Osteoblast (primary cell): ENCODE results near the gene ZBTB24.

DNA sequence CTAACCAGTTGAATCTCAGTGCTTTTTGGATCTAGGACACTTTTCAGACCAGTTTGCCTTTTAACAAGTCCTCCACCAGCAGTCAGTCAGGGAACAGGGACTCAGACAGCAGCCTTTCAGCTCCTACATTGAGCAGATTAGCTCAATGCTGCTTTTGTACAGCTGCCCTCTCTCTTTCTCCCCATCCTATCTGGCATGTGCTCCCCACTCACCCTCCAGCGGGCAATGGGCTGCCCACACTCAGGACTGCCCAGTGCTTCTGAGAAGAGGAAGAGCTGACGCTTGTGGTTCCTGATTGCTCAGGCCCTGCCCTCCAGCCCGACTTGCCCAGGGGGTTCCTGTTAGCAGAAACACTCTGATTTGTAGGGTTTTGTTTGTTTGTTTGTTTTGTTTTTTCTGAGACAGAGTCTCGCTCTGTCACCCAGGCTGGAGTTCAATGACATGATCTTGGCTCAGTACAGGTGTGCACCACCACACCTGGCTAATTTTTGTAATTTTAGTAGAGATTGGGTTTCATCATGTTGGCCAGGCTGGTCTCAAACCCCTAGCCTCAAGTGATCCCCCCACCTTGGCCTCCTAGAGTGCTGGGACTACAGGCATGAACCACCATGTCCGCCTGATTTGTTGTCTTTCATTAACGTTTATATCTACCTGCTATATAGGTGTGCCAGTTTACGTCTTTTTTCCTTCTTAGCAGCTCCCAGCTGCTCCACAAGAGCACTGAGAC lies 14.7 kb downstream of the ARMC2 start:
- CAGE, long polyA plus RNA = no peak
- RRBS = no CpG with 5 or more reads among the region's 7 CpGs

GRCh38 chr6:108945382-108946358 lies 97.4 kb downstream of the ARMC2 start:
- CAGE, long polyA plus RNA = no peak
- RRBS = 6% methylated on average over 2 of the region's 16 CpGs

DNA sequence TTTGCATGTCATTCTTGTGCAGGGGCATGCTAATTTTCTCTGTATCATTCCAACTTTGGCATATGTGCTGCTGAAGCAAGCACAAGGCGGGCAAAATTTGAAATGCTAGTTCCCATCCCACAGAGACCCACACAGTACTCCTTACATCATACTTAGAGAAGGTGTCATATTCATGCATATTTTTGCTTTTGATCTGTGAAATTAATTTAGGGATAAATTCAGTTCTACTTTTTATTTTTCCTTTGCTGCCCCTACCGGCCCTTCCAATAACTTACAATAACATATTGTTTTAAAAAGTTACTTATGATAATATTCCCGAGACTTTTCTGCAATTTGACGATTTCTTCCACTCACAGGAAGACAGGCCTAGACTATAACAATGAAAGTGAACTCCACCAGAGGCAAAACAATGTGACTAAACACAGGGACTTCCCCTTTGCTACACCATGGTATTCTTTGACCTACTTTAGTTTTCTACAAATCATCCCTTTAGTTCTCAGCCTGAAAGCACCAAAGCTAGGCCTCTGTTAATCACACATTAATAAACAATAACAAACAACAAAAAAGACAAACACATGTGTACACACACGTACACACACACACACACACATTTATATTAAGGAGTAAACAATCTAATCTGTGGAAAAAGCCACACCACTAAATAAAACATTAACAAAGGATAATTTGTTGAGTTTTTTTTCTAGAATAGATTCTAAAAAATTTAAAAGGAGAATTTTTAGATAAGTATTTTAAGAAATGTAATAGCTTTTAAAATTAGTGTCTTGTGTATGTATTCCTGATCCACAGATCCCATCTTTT lies 34.9 kb downstream of the SESN1 start:
- CAGE, long polyA plus RNA = no peak
- RRBS = no CpG with 5 or more reads among the region's 5 CpGs

DNA sequence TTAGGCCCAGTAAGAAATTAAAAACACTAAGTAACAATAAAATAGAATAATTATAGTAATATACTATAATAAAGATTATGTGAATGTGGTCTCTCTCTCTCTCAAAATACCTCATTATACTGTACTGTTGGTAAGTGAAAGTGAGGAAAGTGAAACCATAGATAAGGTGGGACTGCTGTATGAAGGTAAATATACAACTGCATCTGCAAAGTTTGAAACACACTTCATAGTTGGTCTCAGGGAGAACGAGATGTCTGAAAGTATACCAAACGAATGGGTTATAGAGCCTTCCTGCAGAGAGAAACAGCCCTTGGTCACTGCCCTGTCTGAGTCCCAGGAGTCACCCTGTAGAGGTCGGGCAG lies 31.9 kb downstream of the SESN1 start:
- CAGE, long polyA plus RNA = no peak
- RRBS = no CpG with 5 or more reads among the region's 3 CpGs

DNA sequence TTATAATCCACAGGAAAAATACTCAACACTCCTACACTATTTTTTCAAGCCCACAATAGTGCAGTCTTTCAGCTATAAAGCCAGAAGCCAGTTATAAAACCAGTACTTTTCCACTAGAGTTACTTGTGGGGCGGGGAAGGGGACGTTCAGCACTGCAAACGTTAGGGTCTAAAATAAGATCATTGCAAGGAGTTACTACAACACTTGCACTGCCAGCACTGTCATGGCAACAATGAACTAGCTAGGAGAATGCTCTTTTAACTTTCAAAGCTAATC lies 14.7 kb downstream of the SESN1 start:
- CAGE, long polyA plus RNA = no peak
- RRBS = no CpG with 5 or more reads among the region's 3 CpGs

GRCh38 chr6:109165551-109166053 lies 70.3 kb downstream of the CEP57L1 start:
- CAGE, long polyA plus RNA = no peak
- RRBS = no CpG with 5 or more reads among the region's 1 CpG

DNA sequence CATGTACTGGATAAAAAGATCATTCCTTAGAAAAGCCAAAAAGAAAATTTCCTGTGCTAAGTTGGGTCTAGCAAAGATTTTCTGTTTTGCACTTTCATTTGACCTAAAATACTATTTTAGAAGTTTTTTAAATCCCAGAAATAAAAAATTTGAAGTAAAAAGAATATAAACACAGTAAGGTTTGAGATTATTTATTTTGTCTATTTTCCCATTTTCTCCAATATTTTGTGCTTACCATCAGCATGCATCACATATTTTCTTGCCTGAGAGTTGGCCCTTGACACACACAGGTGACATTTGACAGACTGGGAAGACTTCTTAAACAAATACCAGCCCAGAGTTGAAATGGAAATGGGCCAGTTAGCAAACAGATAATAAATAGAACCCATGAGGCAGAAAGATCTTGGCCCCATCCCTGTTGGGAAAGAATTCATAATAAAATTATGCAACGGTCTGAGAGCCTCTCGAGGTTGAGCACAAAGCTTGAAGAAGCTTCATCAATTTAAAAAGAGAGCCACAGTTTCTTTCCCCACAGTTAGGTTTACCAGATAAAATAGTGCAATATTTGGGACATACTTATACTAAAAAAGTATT lies 130.1 kb downstream of the CD164 start:
- CAGE, long polyA plus RNA = no peak
- RRBS = no CpG with 5 or more reads among the region's 2 CpGs

DNA sequence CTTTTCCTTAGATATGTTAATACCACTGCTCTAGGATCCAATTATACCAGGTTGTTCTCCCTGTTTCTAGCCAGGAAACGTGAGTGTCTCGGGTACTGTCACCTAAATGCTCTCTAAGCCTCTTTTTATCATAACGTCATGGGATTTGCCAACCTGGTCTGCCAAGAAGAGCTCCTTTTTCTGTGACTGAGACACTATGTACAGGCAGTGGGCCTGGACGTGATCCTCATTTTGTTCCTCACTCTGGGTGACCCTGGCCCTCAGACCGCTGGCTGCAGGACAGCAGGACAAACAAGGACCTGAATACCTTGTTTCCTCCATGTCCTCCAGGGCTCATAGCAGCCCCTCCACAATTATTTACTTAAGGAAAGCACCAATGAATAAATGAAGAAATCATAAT lies 69.1 kb downstream of the CD164 start:
- CAGE, long polyA plus RNA = no peak
- RRBS = no CpG with 5 or more reads among the region's 5 CpGs

DNA sequence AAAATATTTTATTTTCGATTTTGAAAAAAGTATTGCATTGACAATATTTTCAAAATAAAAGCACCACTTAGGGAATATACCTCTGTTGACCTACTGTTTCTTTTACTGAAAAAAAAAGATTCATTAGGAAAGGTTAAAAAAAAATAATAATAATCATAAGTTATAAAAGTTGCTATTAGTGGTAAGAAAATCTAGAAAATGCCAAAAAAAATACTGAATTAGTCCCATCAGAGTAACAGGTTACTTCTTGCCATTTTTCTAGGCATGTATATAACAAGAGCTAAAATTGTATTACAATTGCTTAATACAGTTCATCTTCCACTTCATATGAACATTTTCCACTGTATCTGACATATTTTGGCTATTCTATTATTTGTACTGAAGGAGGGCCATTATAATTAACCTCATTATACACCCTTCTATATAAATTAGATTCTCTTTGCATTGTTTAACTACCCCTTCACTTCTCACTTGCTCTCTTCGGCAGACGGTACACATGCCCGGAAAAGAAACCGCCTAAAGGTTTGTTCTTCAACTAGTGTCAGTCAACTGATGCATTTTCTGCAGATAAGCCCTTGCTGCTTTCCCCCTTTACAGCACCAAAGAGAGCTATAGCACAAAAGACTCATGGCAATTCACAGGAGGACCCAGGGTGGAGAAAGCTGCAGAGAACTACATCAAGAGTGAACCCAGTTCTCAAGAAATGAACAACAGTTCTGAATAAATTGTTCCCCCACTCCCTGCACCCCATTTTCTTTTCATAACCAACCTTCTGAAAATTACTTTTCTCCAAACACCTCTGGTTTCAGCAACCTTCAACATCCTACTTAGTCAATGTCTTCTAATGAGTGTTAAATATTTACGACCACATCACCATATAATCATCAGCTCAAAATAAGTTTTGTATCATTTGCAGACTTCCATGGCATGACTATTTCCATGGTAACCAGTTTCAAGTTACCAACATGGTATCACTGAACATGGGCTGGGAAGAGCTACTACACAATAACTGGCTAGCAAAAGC lies 9.0 kb downstream of the CD164 start:
- CAGE, long polyA plus RNA = no peak
- RRBS = no CpG with 5 or more reads among the region's 6 CpGs

GRCh38 chr6:109483053-109483870 lies at the start of gene ZBTB24:
Gene ZBTB24 (minus strand): TSS chr6:109483219.
- CAGE, long polyA plus RNA = no peak
- RRBS = 2% methylated on average over 30 of the region's 86 CpGs

- CAGE, long polyA plus RNA = no peak
- RRBS = no CpG with 5 or more reads among the region's 4 CpGs
Measured at GRCh38 chr6:109665546-109666017, 25.4 kb downstream of the AK9 start.

DNA sequence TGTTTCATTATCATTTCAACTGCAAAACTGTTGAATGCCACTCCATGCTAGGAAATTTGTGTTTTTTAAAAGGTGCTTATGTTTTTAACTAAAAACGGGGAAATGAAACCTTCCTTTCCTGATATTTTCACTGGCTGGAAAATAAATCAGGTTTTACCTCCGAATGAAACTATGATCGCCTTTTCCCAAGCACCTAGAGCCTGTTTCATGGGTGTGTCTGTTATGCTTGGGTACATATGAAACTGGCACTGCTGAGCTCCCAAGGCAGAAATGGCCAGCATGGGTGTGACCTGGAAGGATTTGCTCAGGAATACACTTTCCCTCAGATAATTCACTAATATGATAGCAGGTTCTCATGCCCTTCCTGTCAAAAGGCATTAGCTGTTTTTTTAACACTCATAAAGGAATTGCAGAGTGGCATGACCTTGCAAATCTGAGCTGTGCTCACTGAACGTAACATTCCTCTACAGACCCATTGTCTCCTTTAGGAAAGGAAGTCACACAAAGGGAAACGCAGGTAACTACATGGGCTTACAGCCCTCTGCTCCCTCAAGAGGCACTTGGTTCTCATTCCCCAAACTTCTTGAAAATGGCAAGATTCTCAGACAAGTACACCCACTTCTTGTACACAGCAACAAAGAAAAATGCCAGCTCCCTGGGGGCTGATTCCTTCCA lies 72.8 kb downstream of the METTL24 start:
- CAGE, long polyA plus RNA = no peak
- RRBS = no CpG with 5 or more reads among the region's 5 CpGs

- CAGE, long polyA plus RNA = no peak
- RRBS = no CpG with 5 or more reads among the region's 4 CpGs
Measured at GRCh38 chr6:110564736-110565233, 88.4 kb upstream of the SLC22A16 start.

DNA sequence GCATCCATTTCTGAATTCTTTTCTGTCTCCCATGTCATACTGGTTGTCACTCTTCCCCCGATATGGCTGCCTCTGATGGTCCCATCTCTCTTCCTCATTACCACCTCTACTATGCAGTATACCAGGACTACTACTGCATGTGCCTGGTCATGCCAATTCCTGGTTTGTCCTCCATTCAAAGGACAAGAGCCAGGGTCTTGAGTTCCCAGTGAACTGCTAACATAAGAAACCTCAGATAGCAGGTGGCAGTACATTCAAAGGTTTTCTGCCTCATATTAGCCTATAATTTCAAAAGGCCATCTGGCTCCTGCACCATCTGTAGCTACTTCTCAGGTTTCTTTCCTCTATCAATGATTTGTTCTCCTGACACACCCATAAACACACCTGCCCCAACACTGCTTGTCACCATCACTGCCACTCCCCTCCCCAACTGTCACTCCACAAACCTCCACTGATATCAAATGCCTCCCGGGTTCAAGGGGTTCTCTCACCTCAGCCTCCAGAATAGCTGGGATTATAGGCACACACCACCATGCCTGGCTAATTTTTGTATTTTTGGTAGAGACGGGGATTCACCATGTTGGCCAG lies 152.7 kb upstream of the SLC22A16 start:
- CAGE, long polyA plus RNA = no peak
- RRBS = no CpG with 5 or more reads among the region's 3 CpGs

DNA sequence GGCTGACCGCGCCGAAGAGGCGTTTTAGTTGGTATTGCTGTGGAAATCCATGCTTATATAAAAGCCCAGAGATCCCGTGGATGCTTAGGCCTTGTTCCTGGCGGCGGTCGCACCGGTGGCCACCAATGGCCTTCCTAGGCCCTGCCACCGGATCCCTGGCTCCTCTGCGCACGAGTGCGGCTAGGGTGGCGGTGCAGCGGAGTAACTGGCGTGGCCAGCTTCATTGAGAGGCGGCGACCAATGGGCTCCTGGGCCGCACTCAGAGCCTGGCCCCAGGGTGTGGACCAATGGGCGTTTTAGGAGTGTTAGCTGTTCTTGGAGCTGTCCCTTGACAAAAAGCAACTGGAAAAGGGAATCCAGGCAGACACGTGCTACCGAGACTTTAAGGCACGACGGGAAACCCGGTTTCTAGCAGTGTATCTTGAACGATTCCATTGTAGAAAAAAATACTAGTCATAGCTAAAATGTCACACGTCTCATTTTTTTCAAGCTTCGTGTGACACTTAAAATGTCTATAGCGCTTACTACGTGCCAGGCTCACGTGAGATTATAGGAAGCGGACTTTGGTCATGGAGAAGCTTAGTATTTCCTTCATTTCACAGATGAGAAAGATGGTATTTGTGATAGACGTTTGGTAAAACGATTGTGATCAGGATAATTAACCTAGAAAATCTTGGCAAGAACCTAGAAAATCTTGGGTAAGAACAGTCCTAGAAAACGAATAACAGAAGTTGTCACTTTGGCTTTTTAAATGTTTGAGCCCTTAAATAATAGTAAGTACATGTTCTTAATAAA lies 1.8 kb downstream of the AMD1 start:
- CAGE, long polyA plus RNA = no peak
- RRBS = no CpG with 5 or more reads among the region's 35 CpGs

DNA sequence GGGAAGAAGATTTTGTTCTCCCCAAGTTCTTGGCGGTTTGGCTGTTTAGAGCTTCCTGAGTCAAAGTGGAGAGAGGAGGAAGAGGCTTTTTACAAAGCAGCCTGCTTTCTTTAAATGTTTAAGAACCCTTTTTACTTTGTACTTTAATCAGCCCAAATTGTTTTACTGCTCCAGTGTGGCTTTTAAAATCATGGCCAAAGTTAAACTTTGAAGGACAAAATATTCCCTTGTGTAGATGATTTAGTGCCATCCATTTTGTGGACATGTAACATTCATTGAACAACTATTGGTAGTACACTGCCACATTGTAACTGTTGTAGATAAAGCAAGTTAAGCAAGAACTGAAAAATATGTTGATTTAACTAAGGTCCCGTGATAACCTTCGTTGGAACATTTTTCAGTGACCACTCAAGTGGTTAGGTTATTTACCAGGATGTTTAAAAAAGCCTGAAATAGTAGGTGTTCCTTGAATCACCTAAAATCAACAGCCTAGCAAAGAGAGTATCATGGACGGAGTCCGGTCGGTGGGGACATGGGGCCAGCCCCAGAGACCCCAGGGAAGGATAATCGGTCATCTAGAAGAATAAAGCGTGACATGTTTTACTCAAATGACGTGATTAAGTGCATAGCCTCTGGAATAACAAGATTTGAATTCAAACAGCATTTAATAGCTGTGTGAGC lies 2.5 kb downstream of the AMD1 start:
- CAGE, long polyA plus RNA = no peak
- RRBS = no CpG with 5 or more reads among the region's 9 CpGs

GRCh38 chr6:110971367-110971857 lies 10.4 kb upstream of the RPF2 start:
- CAGE, long polyA plus RNA = no peak
- RRBS = no CpG with 5 or more reads among the region's 2 CpGs

DNA sequence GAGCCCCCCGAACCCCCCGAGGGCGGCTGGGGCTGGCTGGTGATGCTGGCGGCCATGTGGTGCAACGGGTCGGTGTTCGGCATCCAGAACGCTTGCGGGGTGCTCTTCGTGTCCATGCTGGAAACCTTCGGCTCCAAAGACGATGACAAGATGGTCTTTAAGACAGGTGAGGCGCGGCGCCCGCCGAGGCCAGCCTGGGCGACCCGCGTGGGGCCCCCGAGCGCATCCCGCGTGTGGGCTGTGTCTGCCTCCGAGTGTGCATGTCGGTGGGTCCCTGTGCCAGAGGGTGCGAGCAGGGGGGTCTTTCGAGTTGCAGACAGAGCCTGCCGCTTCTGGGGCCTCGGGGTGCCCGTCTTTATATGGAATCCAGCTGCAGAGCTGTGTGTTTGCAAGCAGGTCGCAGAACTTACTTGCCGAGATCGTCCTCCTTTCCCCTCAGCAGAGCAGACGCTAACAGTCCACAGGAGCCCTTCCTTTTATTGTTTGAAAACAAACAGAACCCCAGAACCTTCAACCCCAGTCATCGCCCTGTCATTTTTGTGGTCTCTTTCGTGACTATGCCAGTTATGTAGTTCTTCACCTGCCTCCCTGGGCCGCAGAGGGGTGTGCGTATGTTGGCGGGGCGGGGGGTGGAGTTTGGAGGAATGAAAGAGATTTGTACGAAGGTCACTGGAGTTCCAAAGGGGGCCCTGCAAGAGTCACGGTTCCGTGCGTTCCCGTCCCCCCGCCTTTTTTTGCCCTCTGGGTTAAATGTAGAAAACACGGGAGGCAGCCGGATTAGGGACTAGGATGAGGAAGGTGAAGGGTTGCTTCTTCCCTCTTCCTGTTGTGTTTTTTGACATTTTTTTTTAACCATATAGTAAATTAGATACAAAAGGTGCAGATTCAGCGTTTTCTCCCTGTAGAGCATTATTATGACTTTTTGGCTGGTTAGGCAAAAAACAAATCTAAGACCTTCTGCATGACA lies 910 bp downstream of the SLC16A10 start:
- CAGE, long polyA plus RNA = no peak
- RRBS = no CpG with 5 or more reads among the region's 50 CpGs

- CAGE, long polyA plus RNA = no peak
- RRBS = no CpG with 5 or more reads among the region's 5 CpGs
Measured at GRCh38 chr6:111372508-111373519, 110.2 kb downstream of the REV3L start.

- CAGE, long polyA plus RNA = no peak
- RRBS = no CpG with 5 or more reads among the region's 7 CpGs
Measured at GRCh38 chr6:111373829-111374368, 109.1 kb downstream of the REV3L start.